ReNcell CX (cell line): ENCODE measurements around a stretch of chr1.

DNA sequence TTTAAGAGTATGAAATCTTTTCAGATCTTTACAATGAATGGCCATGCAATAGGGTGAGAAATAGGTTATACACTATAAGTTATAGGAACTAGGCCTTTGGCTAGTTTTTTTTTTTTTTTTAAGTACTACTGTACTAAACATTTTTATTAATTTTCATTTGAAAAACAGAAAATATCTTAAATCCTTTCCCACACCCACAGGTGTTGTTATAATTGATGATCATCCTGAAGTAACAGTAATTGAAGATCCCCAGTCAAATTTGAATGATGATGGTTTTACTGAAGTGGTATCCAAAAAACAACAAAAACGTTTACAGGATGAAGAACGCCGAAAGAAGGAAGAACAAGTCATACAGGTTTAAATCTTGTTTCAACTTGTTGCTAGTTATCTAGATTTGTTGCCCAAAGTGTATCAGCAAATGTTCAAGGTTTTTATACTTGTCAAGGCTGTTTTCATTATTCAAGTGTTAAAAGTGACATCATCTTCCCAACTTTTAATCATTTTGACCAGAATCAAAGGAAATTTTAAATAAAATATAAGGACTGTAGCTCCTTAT is 64.6 kb downstream of the PRRC2C start:
- PRO-cap = no peak

- PRO-cap = no peak
Measured at GRCh38 chr1:171556994-171558316, 64.6 kb upstream of the MYOCOS start.

DNA sequence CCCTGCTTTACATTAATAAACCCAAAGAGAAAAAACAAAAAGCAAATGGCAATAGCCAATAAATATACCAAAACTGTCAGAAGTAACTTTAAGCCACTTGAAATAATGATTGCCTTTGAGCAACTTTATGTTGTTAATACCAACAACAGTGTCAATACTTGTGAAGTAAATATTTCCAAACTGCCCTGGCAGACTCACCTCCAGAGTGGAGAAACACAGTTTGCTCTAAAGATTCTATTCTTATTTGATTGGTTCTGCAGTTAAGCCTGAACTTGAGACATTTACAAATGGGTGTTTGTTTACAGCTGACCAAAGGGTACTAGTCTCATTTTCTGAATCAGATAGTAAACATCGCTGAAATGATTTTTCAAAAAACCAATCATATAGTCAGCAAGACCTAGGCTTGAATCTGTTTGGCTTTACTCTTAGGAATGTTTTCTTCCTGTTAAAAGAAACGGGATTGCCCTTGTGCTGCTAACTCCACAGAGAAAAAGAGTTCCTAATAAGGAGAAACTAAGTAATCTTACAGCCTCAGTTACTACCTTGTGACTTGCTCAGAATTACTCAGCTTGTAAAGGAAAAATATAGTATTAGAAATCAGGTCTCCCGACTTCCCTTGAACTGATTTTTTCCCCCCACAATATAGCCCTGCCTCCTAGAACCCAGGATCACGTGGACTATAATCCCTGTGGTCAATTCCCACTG is 1.4 kb upstream of the MYOC start:
- PRO-cap = no peak

DNA sequence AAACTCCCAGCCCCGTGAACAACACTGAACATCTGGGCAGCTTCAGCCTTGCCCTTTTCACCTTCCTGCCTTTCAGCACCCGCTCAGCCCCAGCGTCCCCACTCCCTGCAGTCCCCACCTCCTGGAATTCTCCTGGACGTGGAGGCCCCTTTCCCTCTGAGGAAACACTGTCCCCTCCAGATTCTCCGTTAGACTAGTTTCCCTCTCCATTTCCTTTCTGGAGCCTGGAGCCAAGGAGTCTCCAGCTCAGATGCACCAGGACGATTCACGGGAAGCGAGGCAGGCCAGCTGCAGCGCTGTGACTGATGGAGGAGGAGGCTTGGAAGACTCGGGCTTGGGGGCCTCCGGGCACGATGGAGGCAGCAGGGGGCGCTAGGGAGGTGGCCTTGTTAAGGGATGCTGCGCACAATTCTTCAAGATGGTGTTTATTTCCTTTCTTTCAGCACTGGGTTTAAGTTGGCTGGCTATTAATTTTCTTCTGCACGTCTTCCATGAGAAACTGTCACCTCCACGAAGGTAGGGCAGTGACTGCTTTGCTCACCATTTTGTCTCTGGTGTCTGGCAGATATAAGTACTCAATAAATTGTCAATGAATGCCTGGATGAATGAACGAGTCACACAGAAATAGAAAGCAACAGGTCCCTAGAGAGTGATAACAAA is 3.0 kb upstream of the MYOC start:
- PRO-cap = no peak

DNA sequence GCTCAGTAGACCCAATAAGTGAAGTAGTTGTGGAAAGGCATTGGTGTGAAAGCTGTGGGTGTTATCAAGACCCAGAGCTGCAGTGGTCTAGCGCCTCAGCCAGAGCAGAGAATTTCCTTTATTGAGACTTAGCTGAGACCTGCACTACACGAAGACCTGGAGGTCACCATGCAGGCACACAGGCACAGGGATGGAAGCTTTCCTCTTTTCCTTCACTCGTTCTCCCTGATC is 24.0 kb downstream of the METTL13 start:
- PRO-cap = no peak

GRCh38 chr1:172394012-172394963 is 26.2 kb upstream of the C1orf105 start:
- PRO-cap = no peak

- PRO-cap = no peak
Measured at GRCh38 chr1:172420844-172421043, 259 bp downstream of the C1orf105 start.

- PRO-cap = no peak
Measured at GRCh38 chr1:172497280-172497725, 35.6 kb upstream of the SUCO start.

DNA sequence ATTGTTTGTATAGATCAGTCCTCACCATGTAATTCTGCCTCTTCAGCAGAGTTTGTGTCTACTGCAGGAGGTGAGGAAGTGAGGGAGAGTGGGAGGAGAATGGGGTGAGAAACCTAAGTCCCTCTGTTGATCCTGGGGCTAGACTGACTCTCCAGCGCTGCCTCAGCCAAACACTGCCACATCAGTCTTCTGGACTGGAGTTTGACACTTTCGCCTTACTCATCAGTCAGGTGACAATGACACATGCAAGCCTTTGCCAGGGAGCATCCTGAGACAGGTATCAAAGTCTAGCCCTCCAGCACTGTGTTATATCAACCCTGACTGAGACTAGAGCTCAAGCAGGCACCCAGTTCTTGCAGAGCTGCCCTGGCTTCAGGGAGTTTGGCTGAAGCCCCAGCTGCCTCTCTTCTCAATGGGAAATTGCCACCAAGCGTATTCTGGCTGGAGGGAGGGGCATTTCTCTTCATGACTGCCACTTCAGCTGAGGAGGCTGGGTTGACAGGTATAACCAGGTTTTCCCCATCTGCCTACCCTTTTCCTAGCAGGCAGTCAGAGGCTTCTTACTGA is 33.2 kb upstream of the SUCO start:
- PRO-cap = no peak

- PRO-cap = no peak
Measured at GRCh38 chr1:172825880-172826711, 167.2 kb downstream of the FASLG start.

DNA sequence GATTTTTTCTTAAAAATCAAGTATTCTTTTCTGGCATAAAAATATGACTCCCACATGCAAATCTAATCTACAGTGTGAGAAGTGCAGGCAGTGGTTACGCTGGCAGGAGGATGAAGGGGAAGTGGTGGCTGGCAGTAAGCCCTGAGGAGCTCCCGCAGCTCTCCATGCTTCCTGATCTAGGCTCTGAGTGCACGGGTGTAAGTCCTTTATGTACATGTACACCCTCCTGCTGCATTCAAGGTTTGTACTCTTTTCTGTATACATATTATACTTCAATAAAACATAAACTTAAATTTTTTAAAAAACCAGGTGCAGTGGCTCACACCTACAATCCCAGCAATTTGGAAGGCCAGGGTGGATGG is 67.5 kb upstream of the PRDX6 start:
- PRO-cap = no peak

DNA sequence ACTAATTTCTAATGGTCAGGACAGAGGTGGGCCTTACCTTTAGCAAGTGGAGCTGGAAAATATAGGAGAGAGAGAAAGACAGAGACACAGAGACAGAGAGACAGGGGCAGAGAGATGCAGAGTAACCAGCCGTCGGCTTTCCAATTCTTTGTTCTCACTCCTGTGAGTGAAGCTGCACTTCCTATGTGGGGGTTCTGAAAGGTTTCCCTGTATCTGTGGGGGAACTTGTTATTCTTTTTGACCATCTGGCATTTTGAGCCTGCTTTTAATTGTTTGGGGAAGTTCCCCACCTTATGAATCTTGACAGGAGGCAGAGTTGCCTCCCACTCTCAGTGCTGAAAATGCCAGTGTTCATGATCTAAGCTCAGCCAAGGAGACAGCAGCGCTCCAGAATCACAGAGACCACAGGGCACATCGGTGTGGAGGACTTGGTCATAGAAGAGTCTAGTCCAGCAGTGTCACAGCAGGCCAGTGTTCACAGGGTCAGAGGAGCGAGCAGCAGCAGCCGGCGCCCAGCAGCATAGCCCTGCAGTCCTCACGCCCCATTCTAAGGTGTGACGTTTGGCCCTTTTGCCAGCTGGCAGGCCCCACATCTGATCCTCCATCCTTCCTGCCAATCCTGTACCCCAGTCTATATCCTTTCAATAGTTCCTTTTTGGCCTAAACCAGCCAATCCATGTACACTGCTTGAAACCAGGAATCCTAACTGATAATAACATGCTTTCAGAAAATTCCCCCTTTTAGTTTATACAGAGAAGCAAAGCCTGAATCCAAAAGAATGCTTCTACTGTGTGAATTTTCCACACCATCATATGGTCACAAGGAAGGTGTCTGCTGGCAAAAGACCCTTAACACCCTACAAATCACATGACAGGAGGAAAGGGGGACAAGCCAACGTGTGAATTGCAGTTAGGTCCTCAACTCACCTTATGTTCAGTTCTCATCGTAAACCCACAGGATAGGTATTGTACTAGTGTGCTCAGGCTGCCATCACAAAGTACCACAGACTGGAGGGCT is 63.7 kb upstream of the PRDX6 start:
- PRO-cap = no peak

- PRO-cap = no peak
Measured at GRCh38 chr1:173418321-173418709, 58.8 kb upstream of the PRDX6 start.

DNA sequence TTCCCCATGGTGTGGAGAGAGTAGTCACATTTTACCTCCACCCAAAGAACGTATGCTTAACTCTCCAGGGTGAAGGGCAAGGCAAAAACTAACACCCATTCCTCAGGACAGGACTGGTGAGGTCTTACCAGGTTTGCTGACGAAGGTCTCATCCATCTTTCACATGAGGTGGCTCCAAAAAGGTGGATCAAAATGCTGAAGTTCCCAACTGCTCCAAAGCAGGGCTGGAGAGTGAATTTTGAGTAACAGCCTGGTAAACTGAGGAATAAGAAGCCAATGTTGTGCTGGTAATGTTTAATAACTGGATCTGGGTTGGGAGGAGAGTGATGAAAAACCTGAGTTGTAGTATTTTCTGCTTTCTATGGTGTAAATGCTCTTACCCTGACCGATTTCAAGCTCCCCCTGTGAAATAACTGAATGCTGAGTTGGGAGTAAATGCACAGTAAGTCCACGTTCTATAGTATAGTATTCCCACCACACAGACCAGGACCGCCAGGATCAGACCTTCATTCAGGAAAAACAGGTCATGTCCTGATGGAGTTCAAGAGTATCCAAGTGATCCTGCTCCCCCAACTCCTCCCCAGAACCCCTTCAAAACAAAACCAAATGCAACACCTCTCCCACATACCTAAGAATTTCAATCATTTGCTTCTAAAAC is 35.2 kb upstream of the PRDX6 start:
- PRO-cap = no peak

- PRO-cap = no peak
Measured at GRCh38 chr1:173451806-173452729, 25.1 kb upstream of the PRDX6 start.

DNA sequence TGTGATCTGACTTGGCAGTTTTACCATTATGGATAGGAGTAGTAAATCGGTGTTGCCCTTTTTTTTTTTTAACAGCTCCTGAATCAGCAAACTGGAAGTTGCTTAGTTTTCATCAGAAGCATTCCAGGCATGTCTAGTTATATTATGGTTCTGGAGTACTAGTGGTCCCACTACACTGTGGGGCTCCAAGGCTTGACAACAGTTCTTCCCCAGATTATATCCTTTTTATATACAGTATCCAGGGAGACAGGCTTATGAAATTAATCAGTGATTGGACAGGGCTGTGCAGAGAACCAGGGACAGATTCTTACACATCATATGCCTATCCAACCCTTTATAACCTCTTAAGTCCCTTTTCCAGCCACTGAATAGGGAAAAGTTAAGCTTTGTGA is 1.3 kb downstream of the PRDX6 start:
- PRO-cap = no peak

- PRO-cap = no peak
Measured at GRCh38 chr1:173925535-173925894, 8.4 kb upstream of the SERPINC1 start.

GRCh38 chr1:173970286-173970938 is 51.7 kb downstream of the RC3H1 start:
- PRO-cap = no peak

- PRO-cap = no peak
Measured at GRCh38 chr1:174871823-174872295, 127.9 kb upstream of the CACYBP start.

- PRO-cap = unidirectional peak, plus-strand start at chr1:174990575
Measured at GRCh38 chr1:174990358-174991104, 9.2 kb upstream of the CACYBP start.